Foreskin keratinocyte (primary cell): ENCODE measurements around a stretch of chr3.

- RAMPAGE, total RNA, result no peak
Measured at GRCh38 chr3:16278816-16279855, 14.1 kb downstream of the OXNAD1 start.

- RAMPAGE, total RNA, result no peak
Measured at GRCh38 chr3:16294760-16295128, 29.7 kb downstream of the OXNAD1 start.

GRCh38 chr3:16332876-16333273 lies 67.9 kb downstream of the OXNAD1 start:
- RAMPAGE, total RNA, result no peak

GRCh38 chr3:16374549-16375040 lies 109.6 kb downstream of the OXNAD1 start:
- RAMPAGE, total RNA, result no peak

DNA sequence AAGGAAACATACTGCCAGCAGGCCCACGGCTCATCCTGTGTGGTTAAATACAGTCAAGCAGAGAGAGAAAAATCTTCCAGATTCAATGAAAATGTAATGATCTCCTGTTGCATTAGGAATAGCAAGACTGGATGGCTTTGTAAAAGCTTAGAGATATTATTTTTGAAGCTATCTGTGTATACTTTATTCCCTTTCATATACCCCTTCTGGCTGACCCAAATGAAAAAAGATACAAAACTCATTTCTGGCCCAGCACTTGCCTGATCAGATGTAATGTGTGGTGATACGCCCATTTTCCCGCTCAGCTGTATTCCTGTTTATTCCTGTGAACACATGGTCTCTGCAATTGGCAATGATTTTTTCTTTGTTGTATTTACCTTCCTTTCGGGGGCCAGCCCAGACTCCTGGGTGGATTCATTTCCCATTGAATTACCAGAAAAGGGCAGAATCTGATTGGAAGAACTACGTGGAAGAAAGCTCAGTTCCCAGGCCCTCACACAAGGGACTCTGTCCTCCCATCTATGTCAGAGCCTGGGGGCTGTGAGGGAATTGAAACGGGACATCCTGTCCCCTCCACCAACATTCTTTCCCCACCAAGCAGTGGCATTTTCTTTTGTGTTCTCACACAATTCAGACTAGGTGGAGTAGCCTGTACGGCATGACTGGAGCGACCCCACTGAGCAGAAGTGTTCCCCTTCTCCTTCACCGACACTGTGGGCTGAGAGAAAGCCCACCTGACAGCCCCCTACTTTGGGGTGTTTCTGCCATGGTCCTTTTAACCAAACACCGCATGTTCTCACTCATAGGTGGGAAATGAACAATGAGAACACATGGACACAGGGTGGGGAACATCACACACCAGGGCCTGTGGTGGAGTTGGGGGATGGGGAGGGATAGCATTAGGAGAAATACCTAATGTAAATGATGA lies 31.9 kb upstream of the RFTN1 start:
- RAMPAGE, total RNA, result no peak

- RAMPAGE, total RNA, result no peak
Measured at GRCh38 chr3:16801169-16801587, 83.6 kb upstream of the PLCL2 start.

DNA sequence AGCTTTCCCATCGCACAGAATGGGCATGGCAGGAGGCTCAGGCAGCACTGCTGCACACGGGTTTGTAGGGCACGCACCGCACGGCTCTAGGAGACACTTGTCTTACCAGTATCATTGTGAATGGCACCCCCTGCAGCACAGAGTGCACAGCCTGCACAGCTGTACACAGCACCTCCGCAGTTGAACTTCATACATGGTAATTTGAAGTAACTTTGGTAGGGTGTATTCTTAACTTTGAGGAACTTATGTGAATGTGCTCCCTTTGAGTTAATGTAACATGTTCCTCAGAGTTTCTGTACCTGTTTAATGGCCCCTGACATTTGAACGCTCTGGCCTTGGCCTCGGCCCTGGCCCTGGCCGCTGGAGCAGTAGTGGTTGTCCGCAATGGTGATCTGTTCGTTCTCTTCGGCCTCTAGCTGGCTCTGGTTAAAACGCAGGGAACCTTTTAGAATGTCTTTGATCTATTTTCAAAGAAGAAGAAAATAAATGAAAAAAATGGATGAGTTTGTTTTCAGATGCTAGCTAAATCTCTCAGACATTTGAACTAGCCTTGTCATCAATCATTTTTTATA lies 281.8 kb downstream of the PLCL2 start:
- RAMPAGE, total RNA, result no peak

DNA sequence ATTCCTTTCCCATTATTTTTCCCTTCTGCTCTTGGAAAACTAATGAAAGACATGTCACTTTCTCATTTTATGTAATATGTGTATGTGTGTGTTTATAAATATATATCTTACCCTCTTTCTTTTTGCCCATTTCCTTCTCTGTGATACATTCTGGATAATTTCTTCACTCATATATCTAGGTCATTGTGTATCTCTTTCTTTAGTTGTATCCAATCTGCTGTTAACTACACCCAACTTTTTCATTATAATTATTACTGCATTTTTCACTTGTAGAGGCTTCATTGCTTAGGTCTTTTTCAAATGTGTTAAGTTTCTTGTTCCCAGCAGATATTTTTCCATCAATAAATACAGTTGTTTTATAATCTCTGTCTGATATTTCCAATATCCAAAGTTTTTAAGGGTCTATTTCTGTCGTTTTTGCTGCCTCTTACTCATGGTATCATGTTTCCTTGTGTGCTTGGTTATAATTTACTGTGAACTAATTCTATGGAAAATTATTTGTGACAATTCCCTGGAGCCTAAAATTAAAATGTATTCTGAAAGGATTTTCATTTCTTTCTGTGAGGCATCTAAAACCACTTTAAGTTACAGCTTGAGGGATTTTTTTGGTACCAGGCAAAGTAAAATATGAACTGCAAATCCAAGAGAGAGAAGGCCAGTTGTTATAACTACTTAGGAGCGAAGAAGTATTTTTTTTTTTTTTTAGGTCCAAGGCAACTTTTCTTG lies 17.6 kb downstream of the TBC1D5 start:
- RAMPAGE, total RNA, result no peak

- RAMPAGE, total RNA, result no peak
Measured at GRCh38 chr3:18423293-18424396, 1.5 kb downstream of the SATB1 start.

DNA sequence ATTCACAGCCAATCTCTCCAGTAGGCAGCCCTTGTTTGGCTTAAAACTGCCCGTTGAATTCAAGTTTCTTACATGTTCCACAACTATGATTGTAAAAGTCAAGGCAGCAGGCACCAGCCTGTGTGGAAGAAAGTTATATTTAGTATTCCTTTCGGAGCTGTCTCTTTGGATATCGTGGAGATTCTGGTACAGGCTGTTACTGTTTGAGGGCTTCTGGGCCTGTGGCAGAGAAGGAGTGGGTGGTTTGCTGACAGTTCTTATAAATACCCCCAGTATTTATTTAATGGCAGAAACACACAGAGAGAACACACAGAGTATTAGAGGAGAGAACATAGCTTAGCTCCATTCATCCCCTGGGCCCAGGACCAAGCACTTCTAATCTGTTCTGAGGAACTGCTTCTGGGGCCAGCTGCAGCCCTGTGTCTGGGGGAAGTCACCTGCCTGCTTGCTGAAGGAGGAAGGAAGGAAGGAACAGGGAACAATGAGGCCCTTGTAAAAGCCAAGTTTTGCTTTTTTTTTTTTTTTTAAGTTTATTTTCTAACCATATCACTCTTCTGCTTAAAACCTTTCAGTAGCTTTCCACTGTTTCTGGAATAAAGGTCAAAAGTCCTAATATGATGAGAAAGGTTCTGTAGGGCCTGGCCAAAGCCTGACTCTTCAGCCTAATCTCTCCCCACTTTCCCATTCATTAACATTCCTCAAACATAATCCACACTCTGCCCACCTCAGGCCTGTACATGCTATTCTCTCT lies 11.7 kb upstream of the PP2D1 start:
- RAMPAGE, total RNA, result no peak

DNA sequence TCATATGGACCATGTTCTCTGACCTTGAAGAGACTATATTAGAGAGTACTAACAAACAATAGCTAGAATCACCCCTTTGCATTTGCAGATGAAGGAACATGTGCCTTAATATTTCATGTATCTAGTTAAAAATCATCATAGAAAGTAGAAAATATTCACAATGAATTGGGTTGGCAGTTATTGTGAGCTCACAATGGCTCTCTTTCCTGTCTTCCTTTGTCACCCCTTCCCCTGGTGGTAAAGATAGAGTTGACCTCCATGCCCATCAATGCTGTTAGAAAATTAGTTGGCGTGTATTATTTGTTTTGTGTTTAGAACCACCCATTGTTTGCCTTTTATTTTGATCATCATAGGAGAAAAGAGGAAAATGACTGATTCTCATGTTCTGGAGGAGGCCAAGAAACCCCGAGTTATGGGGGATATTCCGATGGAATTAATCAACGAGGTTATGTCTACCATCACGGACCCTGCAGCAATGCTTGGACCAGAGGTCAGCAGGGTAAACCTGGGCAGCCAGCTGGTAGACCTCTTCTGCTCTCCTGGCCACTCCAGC lies 63.6 kb downstream of the SGO1 start:
- RAMPAGE, total RNA, result no peak

- RAMPAGE, total RNA, result no peak
Measured at GRCh38 chr3:20186695-20187098, 691 bp upstream of the SGO1 start.

- RAMPAGE, total RNA, result no peak
Measured at GRCh38 chr3:21672163-21672550, 78.9 kb downstream of the ZNF385D start.

DNA sequence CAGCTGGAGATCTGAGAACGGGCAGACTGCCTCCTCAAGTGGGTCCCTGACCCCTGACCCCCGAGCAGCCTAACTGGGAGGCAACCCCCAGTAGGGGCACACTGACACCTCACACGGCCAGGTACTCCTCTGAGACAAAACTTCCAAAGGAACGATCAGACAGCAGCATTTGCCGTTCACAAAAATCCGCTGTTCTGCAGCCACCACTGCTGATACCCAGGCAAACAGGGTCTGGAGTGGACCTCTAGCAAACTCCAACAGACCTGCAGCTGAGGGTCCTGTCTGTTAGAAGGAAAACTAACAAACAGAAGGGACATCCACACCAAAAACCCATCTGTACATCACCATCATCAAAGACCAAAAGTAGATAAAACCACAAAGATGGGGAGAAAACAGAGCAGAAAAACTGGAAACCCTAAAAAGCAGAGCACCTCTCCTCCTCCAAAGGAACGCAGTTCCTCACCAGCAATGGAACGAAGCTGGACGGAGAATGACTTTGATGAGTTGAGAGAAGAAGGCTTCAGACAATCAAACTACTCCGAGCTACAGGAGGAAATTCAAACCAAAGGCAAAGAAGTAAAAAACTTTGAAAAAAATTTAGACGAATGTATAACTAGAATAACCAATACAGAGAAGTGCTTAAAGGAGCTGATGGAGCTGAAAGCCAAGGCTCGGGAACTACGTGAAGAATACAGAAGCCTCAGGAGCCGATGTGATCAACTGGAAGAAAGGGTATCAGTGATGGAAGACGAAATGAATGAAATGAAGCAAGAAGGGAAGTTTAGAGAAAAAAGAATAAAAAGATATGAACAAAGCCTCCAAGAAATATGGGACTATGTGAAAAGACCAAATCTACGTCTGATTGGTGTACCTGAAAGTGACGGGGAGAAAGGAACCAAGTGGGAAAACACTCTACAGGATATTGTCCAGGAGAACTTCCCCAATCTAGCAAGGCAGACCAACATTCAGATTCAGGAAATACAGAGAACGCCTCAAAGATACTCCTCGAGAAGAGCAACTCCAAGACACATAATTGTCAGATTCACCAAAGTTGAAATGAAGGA lies 147.1 kb downstream of the UBE2E2 start:
- RAMPAGE, total RNA, result no peak

GRCh38 chr3:23859100-23859557 lies 53.4 kb downstream of the UBE2E1 start:
- RAMPAGE, total RNA, result no peak

GRCh38 chr3:23920673-23921619 lies 4.0 kb downstream of the RPL15 start:
- RAMPAGE, total RNA, result no peak

DNA sequence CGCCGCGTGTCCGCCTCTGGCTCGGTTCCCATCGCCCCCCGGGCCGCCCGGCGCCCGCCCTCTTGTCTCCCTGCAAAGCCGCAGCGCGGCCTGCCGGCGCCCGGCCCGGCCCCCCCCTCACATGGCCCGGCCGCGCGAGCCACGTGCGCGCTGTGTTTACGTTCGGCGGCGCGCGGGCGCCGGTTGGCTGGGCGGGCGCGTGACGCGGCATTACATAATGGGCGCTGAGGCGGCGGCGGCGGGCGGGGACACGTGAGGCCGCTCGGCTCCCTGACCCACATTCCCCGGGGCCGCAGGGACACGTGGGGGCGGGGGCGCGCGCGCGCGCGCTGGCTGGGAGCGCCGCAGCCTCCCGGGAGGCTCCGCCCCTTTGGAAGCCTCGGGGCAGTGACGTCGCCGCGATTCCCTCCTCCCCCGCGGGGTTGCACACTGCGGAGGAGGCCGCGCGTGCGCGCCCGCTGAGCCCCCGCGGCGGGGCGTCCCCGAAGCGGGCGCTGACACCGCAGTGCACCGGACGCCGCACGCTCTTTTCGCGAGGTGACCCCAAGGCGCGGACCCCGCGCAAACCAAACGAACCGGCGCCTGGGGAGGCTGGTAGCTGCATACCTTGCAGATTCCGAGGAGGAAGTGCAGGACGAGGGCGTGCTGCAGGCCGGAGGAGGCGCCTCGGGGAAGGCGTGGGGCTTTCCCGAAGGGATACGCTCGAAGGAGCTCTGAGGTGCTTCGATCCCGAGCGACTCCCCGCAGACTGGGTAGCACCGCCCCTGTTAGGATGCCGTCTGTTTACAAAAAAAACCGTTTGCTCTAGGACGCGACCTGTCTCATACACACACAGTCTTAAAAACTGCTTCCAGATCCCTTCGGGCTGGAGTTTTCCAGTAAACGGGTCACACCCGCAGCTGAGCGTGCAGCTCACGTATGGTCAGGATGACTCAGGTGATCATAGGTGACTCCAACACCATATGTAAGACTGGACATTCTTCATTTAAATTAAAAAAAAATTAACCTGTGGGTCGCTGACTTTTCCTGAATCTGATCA lies 950 bp downstream of the NR1D2 start:
- RAMPAGE, total RNA, result no peak

DNA sequence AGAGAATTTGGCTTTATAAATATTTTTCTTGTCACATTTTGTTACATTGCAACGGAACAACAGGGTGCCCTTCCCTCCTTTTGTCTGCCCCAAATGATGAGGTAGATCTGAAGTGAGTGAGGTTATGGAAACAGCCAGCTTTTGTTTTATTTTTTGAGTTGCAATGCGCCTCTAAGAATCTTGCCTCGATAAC lies 1.6 kb downstream of the NR1D2 start:
- RAMPAGE, total RNA, result no peak

GRCh38 chr3:23958656-23959495 lies 13.8 kb downstream of the NR1D2 start:
- RAMPAGE, total RNA, result no peak

GRCh38 chr3:24467139-24467520 lies 27.5 kb downstream of the THRB start:
- RAMPAGE, total RNA, result no peak